Parotid gland (tissue), 1 donor: ENCODE data around the genes ZEB2 and MBD5.

DNA sequence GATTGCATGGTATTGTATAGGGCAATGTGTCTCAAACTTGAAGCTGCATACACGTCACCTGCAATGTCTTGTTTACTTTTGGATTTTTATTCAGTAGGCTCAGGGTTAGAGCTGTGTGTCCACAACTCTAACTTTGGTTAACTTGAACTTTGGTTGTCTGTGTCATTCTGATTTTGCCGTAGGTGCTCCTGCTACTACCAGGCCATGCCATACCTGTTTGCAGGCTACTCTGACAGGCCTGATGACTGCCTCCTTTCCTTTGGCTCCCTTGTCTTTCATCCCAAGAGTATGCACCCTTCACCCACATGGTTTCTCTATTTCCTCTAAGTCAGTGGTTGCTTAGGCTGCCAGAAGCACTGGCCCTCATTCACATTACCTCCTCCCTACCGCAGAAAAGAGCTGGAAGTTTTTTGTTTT is 219.5 kb upstream of the SPOPL start:
- PRO-cap = no peak

DNA sequence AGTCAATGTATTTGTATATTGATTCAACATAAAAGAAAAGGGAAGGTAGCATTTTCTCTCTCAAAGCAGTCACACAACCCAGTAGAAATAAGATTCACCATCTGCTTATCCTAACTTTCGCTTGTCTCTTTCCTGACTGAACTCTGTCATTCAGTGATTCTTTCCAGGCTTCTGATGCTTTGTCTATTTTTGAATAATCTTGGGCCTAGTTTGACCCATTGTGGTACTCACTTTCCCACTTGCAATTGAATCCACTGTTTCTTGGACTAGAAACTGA is 1.2 kb downstream of the SPOPL start:
- PRO-cap = no peak

DNA sequence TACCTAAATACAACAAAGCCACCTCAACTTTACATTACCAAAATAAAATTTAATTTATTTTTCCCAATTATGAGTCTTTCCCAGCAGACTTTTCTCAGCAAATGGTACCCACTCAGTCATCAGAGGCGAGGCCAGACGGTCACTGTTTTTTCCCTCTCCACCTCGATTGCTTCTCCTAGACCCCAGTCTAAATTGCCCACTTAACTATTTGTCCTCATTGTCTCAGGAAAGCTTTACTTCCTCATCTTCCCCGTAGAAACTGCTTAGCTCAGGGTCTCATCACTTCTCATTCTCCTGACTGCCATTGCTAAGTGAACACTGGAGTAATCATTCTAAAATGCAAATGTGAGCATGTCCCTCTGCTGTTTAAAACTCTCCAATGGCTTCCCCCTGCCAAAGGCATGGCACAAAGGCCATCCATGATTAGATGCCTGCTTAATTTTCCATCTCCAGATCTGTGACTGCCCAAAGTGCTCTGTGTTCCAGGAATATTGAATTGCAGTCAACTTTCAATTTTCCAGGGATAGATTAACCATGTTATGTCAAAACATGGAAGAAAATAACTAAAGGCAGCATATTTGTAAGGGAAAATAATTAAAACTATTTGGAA is 1345.0 kb downstream of the LRP1B start:
- PRO-cap = no peak

DNA sequence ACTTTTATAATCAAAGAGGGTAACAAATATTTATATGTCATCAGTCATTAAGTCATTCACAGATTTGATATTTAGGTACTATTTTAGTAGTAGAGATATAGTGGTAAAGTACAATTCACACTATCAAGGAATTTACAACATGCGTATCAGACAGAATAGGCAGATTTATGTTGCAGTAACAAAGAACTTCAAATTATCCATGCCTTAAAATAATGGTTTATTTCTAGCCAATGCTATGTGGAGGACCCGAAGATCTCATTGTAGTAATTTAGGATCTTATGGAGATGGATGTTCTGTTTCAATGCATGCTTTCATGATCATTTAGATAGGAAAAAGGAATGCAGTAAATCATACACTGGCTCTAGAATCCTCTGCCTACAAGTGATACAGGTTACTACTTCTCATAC is 979.9 kb downstream of the LRP1B start:
- PRO-cap = no peak

GRCh38 chr2:144117242-144117850 is 215.0 kb downstream of the GTDC1 start:
- PRO-cap = no peak

DNA sequence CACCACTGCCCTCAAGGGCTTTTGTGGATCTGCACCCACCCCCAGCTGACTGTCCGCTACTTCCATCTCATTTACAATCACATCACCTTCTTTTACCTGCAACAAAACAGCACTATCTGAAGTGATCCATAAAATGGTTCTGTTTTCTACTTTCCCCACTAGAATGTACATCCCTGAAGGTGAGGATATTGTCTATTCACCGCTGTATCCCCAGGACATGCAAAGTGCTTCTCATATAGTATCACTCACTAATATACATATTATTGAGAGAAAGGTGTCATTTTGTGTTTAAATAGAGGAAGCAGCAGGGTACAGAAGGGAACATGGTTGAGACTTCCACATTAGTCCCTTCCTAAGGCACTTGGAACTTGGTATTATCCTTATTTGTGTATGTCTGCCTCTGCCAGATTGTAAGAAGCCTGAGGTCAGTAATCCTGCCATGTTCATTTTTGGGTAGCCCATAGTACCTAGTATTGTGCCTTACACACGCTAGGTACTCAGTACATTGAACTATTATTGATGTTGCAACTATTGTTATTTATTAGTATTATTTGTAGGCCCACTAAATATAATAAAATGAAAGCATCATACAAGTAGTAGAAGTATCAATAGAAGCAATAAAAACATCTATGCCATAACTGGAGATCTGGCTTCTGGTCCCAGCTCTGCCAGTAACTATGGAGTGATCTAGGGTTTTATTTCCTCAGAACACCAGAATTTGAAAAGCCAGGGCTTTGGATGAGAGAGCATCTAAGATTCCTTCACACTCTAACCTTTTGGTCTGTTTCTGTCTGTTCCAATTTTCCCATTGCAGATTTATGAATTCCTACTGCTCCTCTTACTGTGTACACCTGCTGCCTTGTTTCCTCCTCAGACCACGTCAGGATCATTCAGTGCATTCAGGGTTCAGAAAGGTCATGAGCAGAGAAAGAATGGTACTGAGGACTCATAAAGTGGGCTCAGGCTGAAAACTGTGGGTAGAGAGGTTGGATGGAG is 48.9 kb upstream of the GTDC1 start:
- PRO-cap = no peak

DNA sequence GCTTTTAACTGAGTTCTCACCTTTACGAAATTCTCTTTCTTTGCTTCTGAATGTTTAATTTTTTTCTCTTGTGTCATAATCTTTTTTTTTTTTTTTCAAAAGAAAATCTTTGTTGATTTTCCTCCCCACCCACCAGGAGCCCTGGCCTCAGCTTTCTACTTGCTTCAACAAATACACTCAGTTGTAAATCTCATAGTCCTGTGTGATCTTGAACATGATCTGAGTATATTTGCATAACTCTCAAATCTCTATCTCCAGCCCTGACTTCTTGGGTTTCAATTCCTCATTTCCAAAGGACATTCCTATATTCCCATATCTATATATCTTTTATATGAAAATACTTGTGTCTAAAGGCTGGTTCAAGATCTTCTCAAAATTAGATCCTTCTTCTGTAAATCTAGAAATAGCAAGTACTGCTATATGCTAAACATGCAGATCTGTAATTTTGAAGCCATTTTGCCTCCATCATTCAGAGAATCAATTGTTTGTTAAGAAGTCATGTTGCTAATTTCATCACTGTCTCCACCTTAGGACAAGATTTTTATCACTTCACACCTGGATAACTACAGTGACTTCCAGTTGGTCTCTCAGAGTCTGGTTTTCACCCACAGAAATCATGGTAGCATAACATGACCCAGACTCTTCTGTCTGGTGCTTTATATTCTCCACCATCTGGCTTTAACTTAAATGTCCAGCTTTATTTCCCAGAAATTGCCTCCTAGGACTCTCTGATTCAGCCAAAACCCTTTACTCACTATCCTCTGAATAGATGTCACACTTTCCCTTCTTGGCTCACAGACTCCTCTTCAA is 89.5 kb upstream of the GTDC1 start:
- PRO-cap = no peak

DNA sequence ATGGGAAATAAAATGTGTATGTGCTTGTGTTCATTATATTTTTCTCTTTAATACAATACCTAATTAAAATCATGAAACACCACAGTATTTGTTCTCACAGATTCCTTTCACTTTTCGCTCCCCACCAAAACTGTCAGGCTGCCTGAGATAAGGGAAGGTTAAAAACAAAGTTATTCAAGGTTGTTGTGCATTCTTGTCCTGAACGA is 76.4 kb downstream of the ZEB2 start:
- PRO-cap = no peak

- PRO-cap = no peak
These were observed 12.4 kb downstream of the ZEB2 start for GRCh38 chr2:144507275-144508109.

GRCh38 chr2:144519791-144520833 is at the start of gene ZEB2:
Gene ZEB2, minus strand, starts transcription at chr2:144520119.
- PRO-cap = unidirectional peak, plus-strand start at chr2:144520557

DNA sequence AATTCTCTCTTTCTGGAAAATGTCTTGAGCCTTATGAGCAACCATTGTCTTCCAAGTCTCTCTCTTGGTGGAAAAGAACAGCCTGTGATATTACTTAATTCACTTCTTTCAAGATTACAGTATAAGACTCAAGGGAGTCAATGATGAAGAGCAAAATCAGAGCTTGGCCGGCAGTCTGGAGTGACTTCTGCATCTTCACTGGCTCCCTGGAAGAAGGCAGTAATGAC is 122.9 kb upstream of the ZEB2 start:
- PRO-cap = no peak

GRCh38 chr2:144648935-144649401 is 129.0 kb upstream of the ZEB2 start:
- PRO-cap = no peak

GRCh38 chr2:144834945-144835568 is 315.1 kb upstream of the ZEB2 start:
- PRO-cap = no peak

- PRO-cap = no peak
These were observed 518.3 kb upstream of the ZEB2 start for GRCh38 chr2:145037950-145038876.

GRCh38 chr2:145198941-145199413 is 679.1 kb upstream of the ZEB2 start:
- PRO-cap = no peak

DNA sequence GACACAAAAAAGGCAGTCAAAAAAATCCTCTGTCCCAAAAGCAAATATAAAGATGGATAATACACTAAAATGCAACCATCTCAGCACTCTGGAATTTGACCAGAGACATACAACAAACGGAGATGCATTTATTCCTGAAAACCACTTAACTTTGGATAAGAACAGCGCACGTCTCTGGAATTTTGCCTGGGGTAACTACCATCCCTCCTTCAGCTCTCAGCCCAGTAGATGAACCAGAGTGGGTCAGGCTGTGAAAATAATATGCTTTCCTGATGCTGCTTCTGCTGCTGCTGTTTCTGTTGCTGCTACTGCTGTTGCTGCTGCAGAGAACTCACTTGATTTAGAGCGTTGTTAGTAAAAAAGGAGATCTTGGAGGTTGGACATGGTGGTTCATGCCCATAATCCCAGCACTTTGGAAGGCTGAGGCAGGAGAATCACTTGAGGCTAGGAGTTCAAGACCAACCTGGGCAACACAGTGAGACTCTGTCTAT is 133.7 kb upstream of the ACVR2A start:
- PRO-cap = no peak

GRCh38 chr2:147843625-147844106 is 1.2 kb upstream of the ACVR2A start:
- PRO-cap = unidirectional peak, plus-strand start at chr2:147843858

DNA sequence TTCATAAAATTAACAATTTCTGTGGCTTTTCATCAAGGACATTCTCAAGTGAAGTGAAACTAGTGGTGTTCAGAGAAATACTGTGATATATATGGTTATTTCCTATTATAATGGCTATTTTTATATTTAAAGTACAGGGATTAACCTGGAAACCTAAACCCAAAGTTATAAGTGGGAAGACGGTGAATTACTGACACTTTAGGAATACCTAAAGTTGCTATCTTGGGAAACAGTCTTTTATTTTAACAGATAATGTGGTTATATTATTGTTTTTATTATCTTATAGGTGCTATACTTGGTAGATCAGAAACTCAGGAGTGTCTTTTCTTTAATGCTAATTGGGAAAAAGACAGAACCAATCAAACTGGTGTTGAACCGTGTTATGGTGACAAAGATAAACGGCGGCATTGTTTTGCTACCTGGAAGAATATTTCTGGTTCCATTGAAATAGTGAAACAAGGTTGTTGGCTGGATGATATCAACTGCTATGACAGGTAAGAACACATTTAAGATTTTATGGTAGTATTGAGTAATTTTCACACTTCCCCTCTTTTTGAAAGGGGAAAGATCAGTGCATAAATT is 51.3 kb downstream of the ACVR2A start:
- PRO-cap = no peak

GRCh38 chr2:148019957-148020210 is 653 bp downstream of the ORC4 start:
- PRO-cap = no peak

- PRO-cap = bidirectional peak, plus-strand start at chr2:148021030, minus-strand start at chr2:148020717
These were observed at the start of gene MBD5 for GRCh38 chr2:148020814-148021191. Gene MBD5, plus strand, starts transcription at chr2:148021091.